Neural progenitor cell (in vitro differentiated cells): ENCODE measurements around a stretch of chr5.

GRCh38 chr5:18698500-18698935 is 1042.9 kb upstream of the H3Y1 start:
- RAMPAGE, long total RNA, result no peak

GRCh38 chr5:19288123-19288740 is 699.8 kb downstream of the CDH18 start:
- RAMPAGE, long total RNA, result no peak

GRCh38 chr5:24510376-24510808 is 134.4 kb downstream of the CDH10 start:
- RAMPAGE, long total RNA, result no peak

DNA sequence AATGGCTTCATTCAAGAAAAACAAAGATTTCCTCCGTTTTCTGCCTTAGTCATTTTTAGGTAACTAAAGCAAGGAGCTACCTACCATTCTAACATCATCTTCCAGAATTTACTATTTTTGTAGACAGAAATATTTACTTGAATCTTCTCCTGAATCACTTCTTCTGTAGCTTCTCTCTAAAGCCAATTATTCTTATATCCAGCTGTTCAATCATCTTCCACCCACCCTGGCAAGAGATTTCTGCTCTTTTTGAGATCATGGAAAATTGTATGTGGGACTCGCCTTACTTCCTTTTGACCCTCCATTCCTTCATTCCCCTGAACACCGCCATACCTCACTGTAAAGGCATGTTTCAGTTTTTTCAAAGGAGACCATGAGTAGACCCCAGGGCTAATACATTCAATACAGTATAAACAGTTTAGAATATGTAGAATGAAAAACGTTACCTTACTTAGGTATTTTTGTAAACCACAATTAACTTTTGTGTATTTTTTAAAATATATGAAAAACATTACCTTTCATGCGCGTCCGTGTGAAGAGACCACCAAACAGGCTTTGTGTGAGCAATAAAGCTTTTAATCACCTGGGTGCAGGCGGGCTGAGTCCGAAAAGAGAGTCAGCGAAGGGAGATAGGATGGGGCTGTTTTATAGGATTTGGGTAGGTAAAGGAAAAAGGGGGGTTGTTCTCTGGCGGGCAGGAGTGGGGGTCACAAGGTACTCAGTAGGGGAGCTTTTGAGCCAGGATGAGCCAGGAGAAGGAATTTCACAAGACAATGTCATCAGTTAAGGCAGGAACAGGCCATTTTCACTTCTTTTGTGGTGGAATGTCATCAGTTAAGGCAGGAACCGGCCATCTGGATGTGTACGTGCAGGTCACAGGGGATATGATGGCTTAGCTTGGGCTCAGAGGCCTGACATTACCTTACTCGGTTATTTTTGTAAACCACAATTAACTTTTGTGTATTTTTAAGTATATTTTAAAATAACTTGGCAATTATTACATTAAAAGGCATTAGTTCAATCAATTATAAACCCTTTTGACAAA is 800.8 kb upstream of the CDH10 start:
- RAMPAGE, long total RNA, result no peak

DNA sequence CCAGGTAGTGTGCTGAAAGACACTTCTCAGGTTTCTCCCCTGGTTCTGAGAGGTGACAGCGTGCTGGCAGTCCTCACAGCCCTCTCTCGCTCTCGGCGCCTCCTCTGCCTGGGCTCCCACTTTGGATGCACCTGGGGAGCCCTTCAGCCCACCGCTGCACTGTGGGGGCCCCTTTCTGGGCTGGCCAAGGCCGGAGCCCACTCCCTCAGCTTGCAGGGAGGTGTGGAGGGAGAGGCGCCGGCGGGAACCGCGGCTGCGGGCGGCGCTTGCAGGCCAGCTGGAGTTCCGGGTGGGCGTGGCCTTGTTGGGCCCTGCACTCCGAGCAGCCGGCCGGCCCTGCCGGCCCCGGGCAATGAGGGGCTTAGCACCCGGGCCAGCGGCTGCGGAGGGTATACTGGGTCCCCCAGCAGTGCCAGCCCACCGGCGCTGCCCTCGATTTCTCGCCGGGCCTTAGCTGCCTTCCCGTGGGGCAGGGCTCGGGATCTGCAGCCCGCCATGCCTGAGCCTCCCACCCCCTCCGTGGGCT is 704.9 kb upstream of the CDH9 start:
- RAMPAGE, long total RNA, result no peak

GRCh38 chr5:29191304-29192189 is 2001.9 kb upstream of the CDH6 start:
- RAMPAGE, long total RNA, result no peak

GRCh38 chr5:31193944-31194146 is 359 bp downstream of the CDH6 start:
- RAMPAGE, long total RNA, result no peak

- RAMPAGE, long total RNA, result no peak
Observed at GRCh38 chr5:31530643-31531341, 1.1 kb downstream of the DROSHA start.

DNA sequence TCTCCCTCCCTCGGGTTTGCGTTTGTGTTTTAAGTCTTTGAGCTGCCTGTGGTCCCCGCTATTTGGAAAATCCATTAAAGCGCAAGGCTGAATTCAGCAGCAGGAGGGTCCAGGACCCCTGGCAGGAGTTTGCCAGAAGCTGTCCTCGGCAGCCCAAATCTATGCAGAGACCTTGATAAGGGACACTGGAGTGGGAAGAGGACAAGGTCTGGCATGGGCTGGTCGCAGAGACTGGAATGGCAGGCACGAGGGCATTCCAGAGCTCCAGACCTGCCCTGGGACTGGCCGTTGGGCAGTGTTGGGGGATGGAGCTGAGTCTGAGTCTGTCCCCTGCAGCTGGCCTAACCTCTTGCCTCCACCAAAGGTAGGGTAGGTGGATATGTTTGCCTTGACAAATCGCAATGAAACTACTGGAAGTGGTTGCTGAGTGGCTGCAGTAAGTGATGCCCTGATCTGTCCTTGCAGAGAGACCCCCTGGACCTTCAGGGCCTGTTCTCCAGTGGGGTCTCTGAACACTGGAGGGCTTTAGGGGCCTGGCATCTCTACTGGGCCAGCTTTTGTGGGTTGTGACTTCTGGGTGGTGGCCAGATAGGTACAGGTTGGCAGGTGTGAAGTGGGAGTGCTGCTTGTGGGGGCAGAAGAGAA is 1.3 kb downstream of the PDZD2 start:
- RAMPAGE, long total RNA, result no peak

DNA sequence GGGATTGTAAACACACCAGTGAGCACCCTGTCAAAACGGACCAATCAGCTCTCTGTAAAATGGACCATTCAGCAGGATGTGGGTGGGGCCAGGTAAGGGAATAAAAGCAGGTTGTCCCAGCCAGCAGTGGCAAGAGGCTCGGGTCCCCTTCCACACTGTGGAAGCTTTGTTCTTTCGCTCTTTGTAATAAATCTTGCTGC is 139.2 kb downstream of the PDZD2 start:
- RAMPAGE, long total RNA, result no peak

DNA sequence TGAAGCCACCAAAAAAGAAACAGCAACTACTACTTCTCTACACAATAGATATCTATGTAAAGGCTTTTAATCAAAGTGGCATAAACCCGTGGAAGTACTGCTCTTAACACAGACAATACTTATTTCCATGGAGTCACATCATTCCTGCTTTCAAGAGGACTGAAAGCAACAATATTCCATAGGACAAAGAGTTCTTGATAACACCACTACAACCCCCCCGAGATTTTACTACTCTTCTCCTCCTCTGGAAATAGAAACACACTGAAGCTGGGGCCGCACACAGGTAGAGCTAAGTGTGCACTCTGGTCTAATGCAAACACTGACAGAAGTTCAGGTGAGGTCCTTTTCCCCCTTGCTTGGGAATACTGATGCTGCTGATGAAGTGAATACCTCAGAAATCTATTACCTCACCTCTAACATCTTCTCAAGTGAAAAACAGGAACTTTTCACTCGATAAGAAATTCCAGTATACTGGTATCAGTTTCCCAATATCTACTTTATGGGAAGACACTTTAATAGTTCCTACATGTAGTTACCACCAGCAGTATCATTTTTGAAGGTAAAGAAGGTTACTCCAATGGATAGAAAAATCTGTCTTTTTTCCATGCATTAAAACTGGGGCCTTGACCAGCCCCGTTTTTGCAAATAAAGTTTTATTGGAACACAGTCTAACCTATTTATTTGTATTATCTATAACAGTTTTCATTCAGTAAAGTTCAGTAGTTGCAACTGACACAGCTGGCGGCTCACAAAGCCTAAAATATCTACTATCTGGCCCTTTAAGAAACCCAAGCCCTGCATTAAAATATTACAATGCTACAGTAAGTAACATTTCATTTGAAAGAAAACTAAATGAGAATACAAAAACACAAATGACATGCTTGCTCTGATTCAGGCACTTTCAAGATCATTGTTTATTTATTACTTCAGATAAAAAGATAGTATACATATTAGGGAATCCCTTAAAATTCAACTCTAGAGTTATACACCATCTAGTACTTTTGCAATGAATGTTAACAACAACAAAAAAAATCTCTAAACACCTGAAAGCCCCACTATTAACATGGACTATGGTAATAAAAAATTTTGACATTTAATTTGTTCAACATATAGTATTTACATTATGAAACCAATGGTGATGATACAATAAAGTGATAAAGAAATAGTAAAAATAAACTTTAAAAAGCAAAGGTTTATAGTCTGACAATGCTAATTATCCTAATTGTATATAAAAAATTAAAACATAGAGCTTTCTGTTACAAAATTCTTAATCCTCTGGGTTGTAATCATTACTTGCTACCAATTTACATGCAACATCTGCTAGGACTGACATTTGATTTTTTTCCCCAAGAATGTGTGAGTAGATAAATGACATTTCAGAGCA is 49.8 kb downstream of the GOLPH3 start:
- RAMPAGE, long total RNA, result no peak

- RAMPAGE, long total RNA, result no peak
Observed at GRCh38 chr5:32229408-32229886, 55.3 kb upstream of the GOLPH3 start.

DNA sequence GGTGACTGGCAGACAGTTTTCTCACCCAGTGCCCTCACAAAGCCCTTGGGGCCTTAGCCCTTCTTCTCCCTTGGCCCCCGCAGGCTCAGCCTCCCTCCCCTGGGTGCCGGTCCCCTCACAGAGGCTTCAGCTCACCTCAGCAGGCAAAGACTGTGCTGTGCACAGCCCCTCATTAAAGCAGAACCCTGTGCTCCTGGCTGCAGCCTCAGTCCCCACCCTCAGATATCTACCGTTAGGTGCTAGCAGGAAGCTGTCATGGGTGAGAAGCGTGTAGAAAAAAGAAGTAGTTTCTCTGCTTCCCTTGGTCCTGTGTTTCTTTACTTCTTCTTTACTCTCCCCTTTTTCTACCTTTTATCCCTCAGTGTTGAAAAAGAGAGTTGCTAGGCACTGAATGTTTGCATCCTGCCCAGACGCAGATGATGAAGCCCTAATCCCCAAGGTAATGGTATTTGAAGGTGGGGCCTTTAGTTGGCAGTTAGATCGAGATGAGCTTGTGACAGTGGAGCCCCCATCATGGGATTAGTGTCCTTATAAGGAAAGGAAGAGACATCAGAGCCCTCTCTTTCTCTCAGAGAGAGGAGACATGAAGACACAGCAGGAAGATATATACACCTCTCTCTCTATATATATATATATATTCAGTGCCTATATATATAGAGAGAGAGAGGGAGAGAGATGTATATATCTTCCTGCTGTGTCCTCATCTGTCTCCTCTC is 205.5 kb downstream of the ADAMTS12 start:
- RAMPAGE, long total RNA, result no peak

DNA sequence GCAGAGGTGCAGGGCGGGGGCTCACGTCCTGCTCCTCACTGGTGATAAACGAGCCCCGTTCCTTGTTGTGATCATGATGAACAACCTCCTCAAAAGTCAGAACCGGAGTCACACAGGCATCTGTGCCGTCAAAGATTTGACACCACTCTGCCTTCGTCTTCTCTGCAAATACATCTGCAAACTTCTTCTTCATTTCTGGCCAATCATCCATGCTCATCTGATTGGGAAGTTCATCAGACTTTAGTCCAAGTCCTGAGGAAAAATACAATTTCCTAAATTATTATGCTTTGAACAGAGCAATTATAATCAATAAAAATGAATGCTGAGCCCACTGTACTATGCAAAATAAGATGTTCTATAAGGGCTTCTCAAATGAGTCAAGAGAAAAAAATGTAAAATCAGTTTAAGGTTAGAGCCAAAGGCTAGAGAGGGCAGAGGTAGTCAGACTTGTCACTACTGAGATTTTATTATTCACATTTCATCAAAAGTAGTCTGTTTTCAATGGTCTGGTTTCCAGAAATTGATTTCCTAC is 4.8 kb upstream of the SLC45A2 start:
- RAMPAGE, long total RNA, result no peak

GRCh38 chr5:33998345-33999221 is 9.3 kb downstream of the AMACR start:
- RAMPAGE, long total RNA, result no peak

- RAMPAGE, long total RNA, result no peak
Observed at GRCh38 chr5:34063176-34063792, 20.3 kb upstream of the C1QTNF3 start.

DNA sequence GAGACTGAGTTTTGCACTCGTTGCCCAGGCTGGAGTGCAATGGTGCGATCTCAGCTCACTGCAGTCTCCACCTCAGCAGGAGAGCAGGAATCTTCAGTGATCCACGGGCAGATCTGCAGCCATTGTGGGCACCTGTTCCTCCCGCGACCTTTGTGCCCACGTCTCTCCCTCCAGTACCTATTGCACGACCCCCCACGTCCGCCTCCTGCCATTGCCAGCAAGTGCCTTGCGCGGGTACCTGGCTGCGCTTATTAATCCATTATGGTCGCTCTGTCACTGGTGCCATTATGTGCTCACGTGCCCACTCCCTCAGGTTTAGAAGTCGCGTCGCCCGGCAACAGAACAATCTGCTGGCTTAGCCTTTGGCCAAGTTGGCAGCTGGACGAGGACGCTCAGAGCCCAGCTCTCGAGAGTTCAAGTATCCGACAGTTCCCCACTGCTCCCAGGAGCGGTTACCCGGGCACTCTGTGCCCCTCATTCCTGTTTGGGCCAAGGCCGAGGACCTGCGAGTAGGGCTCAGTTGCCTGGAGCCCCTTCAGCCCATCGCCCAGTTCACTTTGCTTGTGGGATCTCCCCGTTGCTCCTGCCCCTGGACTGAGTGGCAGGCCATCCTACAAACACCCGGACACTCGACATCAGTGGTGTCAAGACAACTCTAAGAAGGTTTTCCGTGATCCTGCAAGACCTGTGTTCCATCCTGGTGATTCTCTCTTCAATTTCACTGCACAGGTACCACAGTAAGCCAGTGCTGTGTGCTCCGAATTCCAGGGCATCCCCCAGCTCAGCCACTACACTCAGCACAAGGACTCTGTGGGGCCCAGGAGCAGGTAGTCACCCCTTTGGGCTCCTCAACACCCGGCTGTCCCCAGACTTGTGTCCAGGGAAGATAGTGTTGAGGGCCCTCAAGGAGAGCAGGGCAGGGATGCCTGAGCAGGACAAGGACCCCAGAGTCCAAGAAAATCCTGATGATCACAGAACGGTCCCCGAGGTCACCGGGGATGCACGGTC is 146.5 kb upstream of the C1QTNF3 start:
- RAMPAGE, long total RNA, result no peak

DNA sequence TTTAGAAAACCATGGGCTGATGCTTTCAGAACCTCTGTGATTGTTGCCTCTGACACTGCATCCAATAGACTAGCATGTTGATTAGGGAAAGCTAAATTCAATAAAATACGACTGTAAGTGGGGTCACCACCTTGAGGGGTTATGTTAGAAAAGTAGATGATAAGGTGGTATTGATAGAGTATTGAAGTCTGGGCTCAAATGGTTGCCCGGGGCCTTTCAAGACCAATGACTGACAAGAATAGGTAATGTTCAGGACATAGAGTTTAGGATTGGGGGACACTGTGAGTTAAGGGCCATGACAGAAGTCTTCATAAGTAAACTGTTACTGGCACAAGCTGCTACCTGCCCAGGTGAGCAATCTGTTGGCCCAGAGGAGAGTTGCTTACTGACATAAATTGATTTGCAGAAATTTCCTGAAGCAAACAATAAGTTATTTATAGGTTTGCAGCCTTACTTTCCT is 202.6 kb upstream of the C1QTNF3 start:
- RAMPAGE, long total RNA, result no peak

DNA sequence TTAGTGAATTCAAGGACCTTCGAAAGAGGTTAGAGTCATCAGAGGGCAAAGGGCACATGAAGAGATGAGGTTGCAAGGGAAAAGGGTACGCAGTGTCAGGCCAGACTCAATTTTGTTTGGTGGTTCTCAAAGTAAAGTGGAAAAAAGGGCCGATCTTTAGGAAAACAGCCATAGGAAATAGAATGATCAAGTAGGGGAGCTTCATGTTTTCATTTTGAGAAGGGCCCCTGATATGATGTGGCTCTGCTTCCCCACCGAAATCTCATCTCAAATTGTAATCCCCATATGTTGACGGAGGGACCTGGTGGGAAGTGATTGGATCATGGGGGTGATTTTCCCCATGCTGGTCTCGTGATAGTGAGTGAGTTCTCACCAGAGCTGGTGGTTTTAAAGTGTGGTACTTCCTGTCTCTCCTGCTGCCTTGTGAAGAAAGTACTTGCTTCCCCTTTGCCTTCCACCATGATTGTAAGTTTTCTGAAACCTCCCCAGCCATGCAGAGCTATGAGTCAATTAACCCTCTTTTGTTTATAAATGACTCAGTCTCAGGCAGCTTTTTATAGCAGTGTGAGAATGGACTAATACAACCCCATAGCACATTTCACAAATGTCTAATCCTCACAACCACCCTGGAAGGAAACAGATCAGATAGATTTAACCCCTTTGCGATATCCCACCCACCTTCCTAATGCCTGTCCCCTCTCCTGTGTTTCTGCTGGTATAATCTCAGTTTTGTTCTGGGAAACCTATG is 157.2 kb upstream of the RAI14 start:
- RAMPAGE, long total RNA, result no peak

DNA sequence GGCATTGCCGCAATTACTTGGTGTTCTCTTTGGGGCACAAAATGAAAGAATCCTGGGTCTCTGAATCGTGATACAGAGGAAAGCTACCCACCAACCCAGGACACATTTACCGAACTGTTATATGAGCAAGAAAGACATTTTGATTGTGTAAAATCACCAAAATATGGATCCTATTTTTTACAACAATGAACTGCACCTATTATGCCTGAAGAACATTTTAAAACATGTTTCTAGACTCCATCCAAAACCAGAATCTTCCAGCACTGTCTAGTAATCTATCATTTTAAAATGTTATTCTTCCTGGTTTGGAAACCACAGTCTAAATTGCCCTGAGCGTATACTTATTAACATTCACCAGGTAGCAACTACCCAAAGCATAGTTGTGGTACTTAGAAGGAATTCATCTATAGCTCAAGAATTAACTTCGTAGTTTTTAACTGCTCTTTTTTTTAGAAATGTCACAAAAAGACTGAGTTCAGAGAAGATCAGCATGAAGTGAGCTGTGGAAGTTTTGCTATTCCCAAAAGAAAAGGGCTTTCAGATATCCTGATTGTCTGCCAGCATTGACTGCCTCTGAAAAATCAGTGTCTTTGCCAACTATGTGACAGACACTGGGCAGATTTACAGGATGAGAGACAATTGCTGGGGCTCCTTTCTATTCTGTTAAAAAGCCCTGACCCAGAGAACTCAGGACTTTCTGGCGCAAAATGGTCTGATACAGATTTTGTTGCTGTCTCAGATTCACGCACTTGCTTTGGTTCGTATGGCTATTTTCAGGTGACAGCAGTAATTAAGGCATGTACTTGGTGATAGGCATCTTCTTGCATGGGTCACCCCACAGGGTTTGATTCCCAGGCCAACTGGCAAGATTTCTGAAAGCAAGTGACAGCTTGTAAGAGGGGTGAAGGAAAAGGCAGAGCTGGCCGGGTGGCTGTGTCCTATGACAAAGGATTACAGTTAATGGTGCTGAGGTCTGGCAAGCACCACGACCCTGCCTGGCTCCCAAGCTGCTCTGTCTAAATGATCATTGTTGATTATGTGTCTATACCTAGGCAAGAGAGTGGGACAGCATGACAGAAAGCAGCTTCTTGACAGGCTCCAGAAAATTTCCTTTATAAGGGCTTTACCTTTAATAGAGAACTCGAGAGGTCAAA is 152.5 kb upstream of the RAI14 start:
- RAMPAGE, long total RNA, result no peak